Umbilical cord (tissue), 2 donors: ENCODE measurements around a stretch of chr17.

DNA sequence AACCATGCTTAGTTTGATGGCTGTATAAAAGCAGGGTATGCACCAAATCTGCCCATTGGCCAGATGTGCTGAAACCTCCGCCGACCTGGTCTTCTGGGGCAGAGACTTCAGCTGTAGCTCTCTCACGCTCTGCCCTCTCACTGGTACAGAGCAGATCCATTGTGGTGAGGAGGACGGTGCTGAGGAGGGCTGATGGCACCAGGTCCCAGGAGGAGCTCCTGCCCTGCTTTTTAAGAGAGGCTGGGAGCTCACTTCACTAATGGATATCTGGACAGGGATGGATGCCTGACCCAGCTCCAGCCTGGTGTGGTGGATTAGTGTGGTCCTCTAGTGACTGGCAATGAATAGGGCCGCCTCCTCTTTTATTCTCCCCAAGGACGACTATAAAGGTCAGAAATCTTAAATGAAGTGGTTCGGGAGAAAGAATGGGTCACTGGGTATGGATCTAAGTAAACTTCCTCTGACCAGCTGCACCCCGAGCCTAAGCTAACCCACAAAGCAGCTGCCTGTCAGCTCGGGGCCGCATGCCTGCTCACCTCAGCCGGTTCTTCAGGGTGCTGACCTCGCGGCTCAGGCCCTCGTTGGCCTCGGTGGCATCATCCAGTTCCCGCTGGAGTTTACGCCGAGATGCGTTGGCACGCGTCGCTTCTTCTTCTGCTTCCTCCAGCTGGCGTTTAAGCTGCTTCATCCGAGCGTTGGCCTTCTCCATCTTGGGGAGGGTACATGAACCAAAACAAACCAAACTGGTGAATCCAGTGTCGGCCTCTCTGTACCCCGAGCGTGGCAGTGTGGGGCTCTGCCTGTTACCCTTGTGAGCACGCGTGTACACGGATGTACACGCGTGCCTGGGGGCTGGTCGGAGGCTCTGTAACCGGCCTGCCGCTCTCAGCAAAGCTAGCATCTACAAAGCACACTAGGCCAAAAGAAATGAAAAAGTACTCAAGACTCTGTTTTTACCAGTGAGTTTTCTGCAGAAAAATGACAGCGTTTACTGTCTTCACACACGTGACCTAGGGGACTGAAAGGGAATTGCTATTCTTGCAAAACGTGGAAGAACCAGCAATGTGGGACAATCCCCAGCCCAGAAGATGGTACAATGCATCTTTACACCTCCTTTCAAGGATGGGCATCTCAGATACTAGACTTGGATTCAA, 41.0 kb downstream of the NDEL1 start:
- RAMPAGE, long total RNA = no peak

DNA sequence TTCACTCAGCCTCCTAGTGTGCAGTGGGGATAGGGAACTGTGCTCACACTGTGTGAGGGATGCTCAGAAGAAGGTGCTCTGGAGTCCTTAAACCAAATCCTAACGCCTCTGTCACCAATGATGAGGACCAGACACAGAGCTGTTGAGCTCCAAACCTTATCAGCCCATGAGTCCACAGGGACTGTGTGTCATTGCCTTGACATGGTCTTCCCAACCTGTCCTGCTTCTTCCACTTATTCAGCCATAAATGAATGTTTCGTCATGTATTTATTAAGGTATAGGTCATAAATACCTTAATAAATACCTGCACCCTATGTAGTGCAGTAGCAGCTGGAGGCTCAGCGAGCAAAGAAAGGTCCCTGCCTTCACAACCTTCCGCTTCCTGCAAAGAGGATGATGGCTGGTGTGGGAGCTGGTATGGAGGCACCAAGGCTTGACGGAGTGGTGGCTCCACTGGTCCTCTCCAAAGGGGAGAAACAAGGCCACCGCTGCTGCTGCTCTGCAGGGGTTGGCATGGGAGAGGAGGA, 52.6 kb downstream of the NDEL1 start:
- RAMPAGE, long total RNA = no peak

DNA sequence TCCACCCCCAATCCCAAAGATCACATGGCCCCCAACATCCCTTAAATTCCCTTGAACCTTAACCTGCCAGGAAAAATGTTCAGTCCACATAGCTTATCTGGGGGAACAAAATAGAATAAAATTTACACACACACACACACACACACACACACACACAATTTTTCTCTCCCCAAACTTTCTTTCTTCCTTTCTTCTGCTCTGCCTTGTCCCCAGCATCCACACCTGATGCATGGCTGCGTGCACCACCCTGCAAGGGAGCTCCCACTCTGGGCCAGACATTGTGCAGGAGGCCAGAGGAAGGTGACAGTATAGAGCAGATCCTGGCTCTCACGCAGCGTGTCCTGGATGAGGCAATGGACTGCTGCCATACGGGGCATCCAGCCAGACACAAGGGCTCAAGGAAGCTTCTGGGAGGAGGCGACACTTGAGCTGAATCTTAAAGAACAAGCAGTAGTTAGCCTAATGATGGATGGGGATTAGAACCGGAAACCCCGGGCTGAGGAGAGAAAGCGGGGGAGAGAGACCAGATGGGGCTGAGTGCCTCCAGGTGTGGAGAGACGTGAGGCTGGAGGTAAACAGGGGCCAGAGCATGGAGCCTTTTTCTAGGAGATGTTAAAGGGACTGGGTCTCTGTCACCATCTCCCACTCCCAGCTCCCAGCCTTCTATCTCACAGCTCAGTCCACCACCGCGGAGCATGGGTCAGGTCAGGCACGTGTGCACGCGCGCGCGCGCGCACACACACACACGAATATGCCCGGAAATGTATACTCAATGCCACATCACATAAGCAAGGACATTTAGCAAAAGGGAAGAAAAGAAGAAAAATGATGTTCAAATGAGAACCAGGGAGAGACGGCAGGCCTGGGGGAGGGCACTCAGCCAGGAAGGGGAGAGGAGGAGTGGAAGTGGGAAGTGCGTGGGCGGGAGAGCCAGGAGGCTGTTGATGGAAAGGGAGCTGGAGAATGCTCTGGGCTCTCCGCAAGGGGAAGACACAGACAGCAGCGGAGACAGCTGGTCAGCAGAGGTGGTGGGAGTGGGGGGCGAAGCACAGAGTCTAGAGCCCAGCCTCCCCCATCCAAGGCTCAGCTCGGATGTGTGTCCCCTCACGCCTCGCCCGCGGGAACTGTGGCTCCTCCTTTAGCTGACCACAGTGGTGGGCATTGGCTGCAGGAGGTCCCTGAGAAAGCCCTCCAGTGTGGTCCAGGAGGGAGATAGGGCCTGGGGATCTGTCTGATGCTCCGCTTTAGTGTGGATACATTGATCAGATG, 46.3 kb downstream of the CCDC42 start:
- RAMPAGE, long total RNA = no peak

DNA sequence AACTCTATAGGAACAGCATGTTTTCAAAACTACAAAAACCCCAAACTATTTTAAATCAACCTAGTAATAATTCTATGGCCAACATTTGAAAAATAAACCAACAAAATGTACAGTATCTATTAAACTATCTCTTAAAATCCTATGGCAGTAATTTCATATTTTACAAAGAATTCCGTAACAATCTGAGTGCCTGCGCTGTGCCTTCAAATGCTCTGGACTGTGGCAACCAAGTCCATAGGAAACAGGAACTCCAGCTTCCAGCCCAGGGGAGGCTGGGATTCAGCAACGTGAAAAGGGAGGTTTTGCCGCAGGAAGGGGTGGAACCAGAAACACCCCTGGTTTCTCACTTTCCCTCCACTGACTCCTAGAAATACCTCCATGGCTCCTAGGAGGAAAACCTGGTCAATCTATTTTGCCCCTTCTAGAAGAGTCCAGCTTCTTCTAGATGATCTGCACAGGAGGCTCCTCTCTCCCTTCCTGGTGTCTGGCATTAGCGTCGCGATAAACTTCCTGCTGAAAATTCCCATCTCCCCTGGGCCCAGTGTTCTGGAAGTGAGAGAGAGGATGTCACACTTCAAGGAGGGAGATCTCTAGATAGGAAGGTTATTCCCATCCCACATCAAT, 6.5 kb downstream of the SPDYE4 start:
- RAMPAGE, long total RNA = no peak

DNA sequence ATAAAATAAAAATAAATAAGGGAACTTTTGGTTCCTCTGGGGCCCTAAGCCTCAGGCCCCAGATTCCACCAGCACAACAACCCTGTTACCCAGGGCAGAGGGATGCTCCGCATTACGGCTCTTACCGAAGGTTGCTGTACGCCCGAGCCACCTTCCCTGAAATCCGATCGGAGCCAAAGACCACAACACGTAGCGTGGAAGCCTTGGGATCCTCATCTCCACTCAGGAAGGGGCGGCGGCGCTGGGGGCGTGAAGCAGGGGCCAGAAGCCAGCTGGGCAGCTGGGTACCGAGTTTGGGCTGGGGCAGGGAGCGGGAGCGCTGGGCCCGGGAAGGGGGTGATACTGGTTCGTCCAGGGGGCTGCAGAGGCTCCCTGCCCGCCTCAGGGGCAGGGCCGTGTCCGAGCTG, 20.6 kb upstream of the PIK3R6 start:
- RAMPAGE, long total RNA = no peak

GRCh38 chr17:8946614-8947071, 18.9 kb downstream of the PIK3R5 start:
- RAMPAGE, long total RNA = no peak

DNA sequence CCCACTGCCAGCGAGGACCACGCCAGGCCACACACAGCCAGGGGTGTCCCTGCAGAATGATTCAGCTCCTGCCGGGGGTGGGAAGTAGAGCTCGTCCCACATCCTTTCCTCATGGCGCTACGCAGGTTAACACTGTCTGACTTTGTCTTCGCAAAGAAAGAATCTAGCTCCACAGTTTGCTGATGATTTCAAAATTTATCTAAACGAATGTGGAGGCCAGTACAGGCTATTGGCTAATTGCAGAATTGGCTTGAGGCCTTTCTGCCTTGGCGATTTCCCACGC, 252.1 kb downstream of the NTN1 start:
- RAMPAGE, long total RNA = no peak

GRCh38 chr17:9644401-9644617, 1.0 kb upstream of the USP43 start:
- RAMPAGE, long total RNA = no peak

DNA sequence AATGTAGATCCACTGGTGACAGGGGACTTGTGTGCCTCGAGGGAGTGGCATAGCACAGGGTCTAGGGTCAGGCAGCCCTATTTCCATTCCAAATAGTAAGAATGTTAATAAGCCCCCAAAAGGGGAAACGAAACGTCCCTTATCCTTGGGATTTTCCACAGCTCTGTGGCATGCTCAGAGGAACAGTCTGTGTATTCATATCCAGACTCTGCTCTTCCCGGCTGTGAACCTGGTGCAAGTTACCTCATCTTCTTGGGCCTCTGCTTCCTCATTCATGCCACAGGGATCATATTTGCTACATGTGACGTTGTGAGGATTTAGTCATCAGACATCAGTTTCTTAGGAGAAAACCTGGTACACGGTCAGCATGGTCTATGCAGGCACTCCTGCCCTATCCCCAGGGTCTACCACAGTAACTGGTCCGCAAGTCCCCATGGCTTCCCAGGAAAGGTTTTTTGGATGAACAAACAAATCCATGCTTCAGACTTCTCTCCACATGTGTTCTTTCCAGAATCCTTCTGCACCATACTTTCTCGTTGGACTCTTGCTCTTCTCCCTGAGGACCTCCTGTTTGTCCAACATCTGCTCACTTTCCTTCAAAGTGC, 17.5 kb downstream of the GLP2R start:
- RAMPAGE, long total RNA = no peak

DNA sequence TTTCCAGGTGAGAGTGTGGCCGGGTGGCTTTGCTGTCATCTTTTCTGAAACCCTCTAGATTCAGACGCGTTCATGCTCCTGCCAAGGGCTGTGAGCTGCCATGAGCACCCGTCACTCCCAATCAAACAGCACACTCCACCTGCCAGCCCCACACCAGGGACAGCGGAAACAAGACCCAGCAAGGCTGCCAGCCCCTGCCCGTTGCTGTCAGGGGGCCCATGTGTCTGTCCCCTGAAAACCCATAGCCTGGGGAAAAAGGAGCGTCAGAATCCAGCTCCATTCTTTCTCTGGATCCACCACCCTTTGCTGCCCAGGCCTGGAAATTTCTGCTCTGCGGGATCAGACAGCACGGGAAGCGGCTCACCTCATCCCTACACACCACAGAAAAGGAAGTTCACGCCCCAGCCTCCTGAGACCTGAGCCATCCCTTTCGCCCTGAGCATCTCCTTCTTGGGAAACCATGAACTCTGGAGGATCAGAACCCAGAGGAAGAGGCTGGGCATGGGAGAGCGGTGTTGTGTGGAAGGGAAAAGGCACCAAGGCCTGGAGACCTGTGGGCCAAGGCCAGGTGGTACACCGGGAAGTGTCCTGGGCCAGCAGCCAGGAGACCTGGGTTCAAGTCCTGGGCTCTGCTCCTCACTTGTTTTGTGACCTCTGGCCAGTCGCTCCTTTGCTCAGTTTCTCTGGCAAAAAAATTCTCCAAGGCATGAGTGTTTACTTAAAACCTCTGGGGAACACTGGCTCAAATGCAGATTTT, 51.5 kb upstream of the RCVRN start:
- RAMPAGE, long total RNA = no peak

- RAMPAGE, long total RNA = no peak
Measured at GRCh38 chr17:9979496-9980137, 74.5 kb upstream of the RCVRN start.

DNA sequence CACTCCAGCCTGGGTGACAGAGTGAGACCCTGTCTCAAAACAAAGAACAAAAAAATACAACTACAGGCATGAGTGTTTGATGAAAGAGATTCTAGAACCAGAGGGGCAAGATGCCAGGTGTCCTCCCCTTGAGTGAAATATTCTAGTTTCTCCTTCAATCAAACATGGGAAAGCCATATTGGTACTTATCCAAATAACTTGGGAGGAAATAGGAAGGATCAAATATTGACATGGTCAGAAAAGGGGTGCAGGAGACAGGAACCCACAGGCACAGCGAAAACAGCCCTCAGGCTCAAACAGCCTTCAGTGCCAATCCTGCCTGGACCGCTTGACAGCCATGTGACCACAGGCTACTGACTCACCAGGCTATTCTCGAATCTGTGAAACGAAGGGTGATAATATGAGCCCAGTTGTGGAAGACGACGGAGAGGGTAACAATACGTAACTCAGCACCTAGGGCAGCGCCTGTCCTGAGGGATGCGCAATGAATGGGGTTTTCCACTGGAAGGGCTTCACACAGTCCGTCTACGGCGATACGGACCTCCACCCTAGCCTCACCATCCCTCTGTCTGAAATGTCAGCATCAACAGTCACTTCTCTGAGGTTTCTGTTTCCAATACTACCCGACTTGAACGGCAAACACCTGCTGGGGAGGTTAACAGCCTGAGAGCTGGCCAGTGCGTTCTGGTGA, 117.3 kb upstream of the RCVRN start:
- RAMPAGE, long total RNA = no peak

GRCh38 chr17:10059523-10060470, 138.6 kb downstream of the GAS7 start:
- RAMPAGE, long total RNA = no peak

GRCh38 chr17:10106049-10106520, 92.3 kb downstream of the GAS7 start:
- RAMPAGE, long total RNA = no peak

- RAMPAGE, long total RNA = no peak
Measured at GRCh38 chr17:10127130-10127586, 71.2 kb downstream of the GAS7 start.

GRCh38 chr17:10209962-10210398, 11.6 kb upstream of the GAS7 start:
- RAMPAGE, long total RNA = no peak

GRCh38 chr17:10276543-10277154, 78.2 kb upstream of the GAS7 start:
- RAMPAGE, long total RNA = no peak

GRCh38 chr17:10697840-10698153, 403 bp downstream of the ADPRM start:
- RAMPAGE, long total RNA = no peak

GRCh38 chr17:10756684-10757403, 27.0 kb upstream of the TMEM220 start:
- RAMPAGE, long total RNA = no peak

GRCh38 chr17:10777908-10778417, 25.9 kb downstream of the TMEM238L start:
- RAMPAGE, long total RNA = no peak